Foreskin fibroblast (primary cell): Measurements from ENCODE around the gene TNRC6C.

DNA sequence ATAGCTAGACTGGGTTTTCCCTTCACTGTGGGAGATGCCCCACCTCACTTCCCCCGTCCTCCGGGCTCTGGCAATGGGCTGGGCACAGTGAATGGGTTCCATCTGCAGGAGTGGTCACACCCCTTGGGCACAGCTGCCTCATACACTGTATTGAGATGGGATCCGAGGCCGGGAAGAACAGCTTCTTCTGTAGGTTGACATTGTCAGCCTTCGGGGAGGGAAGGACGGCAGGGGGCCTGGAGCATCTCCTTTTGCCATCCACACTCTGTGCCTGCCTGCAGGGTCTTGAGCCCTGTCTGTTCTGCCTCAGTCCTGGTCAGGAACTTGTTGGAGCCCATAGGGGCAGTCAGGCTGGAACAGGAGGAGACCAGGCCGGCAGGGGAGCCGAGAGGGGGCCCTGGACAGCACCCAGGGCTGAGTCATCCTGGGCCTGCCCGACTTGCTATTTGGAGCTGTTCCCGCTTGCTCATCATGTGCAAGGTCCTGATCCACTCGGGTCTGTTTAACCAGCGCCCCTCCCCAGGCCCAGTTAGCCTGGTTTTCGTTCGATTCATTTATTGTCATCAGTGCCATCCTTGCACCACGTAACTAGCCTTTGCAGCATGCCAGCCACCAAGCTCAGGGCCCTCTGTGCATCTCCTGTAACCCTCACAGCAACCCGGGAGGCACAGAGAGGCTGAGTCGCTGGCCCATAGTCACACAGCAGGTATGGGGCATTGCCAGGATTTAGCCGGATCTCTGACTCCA lies 146.3 kb downstream of the SEPTIN9 start:
- RRBS: 27% methylated on average over 6 of the region's 18 CpGs

GRCh38 chr17:77433168-77434122 lies 152.1 kb downstream of the SEPTIN9 start:
- RRBS: no CpG with 5 or more reads among the region's 32 CpGs

- RRBS: 12% methylated on average over 5 of the region's 28 CpGs
These were observed 154.9 kb downstream of the SEPTIN9 start for GRCh38 chr17:77435944-77436779.

GRCh38 chr17:77450297-77451201 lies 169.2 kb downstream of the SEPTIN9 start:
- RRBS: no CpG with 5 or more reads among the region's 14 CpGs

- RRBS: 84% methylated on average over 6 of the region's 40 CpGs
These were observed 174.5 kb downstream of the SEPTIN9 start for GRCh38 chr17:77455477-77456583.

- RRBS: 93% methylated on average over 3 of the region's 17 CpGs
These were observed 175.9 kb downstream of the SEPTIN9 start for GRCh38 chr17:77457055-77457699.

- RRBS: 79% methylated on average over 6 of the region's 16 CpGs
These were observed 177.1 kb downstream of the SEPTIN9 start for GRCh38 chr17:77458269-77458899.

- RRBS: no CpG with 5 or more reads among the region's 12 CpGs
These were observed 273.8 kb downstream of the SEPTIN9 start for GRCh38 chr17:77555178-77555499.

GRCh38 chr17:77666366-77666792 lies 292.1 kb upstream of the TNRC6C start:
- RRBS: no CpG with 5 or more reads among the region's 8 CpGs

- RRBS: no CpG with 5 or more reads among the region's 17 CpGs
These were observed 174.5 kb upstream of the TNRC6C start for GRCh38 chr17:77783811-77784538.

DNA sequence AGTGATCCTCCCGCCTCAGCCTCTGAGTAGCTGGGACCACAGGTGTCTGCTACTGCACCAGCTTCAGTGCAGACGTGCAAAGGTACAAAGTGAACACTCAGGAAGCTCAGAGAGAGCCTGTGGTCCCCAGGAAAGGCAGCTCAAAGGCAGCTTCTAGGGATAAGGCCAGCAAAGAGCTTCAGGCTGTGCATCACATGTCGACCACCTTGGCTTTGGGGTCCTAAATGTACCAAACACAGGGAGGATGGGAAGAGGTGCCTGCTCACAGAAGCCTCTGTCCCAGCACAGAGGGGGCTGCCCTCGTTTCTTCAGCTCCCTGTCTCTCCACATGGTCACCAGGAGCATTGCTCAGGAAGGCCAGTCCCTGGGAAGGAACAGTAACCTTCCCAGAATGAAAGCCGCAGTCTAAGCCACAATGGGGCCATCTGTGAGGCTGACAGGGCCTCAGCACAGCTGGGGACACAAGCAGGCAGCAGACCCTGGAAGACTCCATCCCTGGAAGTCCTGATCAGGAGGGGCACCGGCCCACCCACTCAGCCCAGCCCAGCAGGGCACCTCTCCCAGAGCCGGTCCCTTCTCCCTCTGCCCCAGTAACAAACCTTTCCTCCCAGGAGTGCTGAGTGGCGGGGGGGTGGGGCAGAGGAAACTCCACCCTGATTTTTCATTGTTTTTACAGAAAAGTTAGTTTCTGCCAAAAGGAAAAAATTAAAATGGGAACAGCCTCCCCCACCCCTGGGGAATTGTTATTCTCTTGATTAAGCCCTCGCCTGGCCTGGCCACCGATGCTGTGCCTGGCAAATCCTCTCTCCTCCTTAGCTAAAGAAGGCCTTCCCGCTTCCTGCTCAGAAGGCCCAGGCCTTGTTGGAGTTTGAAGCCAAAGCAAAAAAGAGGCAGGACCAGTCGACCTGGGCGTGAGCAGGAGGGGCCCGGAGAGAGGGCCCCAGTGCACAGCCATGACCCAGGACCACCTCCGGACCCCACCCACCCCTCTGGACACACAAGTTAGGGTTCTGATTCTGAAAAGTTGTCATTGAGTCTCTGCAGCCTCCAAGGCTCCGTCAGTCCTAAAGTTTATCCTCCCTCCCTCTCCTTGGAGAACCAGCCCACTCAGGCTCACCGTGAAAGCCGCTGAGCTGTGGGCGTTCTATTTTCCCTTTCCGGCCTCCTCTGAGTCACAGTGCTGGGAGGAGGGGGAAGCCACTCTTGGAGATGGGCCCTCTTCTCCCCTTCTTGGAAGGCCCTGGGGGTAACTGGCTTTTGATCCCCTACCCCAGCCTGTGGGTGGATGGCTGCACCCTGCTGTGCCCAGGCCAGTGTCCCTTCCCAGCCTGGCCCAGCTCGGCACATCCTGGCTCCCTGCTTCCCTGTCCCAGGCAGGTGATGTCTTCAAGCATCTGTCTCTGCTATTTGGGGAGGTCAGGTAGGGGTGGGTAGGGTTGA lies 128.5 kb upstream of the TNRC6C start:
- RRBS: 21% methylated on average over 3 of the region's 21 CpGs

- RRBS: no CpG with 5 or more reads among the region's 6 CpGs
These were observed 79.0 kb upstream of the TNRC6C start for GRCh38 chr17:77879495-77879845.

DNA sequence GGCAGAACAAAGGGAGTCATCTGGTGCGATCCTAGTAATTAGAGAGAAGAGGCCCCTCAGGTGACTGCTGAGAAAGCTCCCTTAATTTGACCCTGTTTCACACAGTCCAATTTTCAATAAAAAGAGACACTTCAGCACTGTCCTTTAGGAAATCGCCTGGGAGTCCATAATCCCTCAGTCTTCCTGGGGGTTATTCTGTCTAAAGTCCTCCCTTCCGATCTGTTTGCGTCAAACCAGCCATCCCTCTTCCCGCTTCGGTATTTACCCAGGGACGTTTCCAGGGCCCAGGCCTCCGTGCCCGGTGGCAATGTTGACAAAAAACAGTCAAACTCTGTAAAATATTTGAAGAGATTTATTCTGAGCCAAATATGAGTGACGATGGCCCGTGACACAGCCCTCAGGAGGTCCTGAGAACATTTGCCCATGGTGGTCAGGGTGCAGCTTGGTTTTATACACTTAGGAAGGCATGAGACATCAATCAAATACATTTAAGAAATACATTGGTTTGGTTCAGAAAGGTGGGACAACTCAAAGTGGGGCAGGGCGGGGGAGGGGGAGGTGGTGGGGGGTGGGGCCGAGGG lies 23.2 kb upstream of the TNRC6C start:
- RRBS: no CpG with 5 or more reads among the region's 13 CpGs

- RRBS: 2% methylated on average over 90 of the region's 157 CpGs
These were observed at the start of gene TNRC6C for GRCh38 chr17:77958549-77959530. TNRC6C (plus strand) TSS chr17:77958703.

DNA sequence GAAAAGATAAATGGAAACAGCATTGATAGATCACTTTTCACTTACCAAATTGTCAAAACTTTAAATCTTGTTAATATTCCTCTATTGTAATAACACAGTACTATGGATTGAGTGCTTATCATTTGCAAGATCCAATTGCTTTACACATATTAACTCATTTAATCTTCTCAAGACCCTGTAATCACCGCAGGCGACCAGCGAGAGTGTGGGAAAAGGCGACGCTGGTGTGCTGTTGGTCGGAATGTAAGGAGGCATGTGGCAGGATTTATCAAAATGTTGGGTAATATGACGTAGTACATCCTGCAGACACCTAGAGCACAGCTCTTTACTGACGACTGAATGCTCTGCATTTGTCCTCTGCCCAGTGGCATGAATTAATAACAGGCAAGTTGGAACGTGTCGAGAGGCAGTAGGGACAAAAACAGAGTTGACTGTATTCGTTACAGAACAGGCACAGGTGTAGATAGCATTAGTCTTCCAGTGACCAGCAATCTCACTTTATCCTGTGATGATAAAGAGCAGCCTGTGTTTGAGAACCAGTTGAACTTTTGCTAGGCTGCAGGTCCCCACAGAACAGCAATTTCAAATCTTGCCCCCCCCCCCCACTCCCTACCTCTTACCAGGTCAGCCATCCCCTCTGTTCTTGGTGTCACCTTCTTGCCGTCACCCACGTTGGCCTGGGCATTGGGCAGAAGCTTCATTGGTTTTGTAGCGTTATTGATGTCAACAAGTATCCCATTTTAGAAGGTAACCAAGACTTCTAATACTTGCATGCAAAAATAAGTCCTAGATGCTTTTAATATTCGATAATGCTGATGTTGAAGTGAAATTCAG lies 80.4 kb downstream of the TNRC6C start:
- RRBS: no CpG with 5 or more reads among the region's 15 CpGs

DNA sequence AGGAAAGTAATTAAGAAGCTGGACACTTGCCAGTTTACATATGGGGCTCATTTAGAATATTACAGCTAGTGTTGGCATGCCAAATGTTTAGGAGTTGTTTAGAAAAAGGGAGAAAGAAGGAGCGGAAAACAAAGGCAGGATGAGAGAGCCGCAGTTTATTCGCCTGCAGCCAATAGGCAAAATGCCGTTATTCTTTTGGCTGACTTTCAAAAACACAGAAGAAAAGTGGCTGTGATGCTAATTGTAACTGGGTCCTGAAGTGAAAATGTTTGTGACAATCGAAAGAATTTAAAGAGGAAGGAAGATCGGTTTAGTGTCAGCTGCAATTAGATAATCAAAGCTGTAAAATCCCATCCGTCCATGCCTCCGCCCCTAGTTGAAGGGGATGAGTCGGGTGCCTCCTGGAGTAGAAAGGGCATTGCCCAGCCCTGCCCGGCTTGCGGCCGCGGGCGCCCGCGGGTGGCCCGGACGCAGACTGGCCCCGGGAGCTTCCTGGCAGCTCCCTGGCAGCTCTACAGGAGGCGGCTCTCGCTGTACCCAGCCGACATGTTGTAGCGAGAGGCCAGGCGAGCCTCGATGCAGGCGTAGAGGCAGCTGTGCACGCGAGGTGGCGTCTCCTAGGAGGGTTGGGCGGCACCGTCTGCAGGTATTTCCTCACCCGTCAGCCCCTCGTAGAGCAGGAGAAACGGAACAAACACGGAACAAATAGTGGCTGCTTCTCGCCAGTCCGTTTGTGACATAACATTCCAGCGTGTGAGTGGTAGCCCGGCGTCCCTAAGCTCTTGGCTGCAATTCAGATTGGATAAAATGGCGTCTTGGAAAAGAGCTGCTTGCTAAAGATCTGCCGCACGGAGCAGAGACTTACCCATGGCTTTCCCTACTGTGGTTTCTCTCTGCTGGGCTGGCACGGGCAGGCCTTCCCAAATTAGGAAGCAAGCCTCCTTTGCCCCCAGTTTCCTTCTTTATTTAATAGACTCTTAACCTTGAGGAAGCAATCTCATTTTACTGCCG lies 82.3 kb downstream of the TNRC6C start:
- RRBS: no CpG with 5 or more reads among the region's 45 CpGs

GRCh38 chr17:78050650-78051201 lies 77.8 kb downstream of the TMC6 start:
- RRBS: no CpG with 5 or more reads among the region's 9 CpGs

- RRBS: 67% methylated on average over 6 of the region's 19 CpGs
These were observed 15.6 kb downstream of the TMC6 start for GRCh38 chr17:78112828-78113392.

DNA sequence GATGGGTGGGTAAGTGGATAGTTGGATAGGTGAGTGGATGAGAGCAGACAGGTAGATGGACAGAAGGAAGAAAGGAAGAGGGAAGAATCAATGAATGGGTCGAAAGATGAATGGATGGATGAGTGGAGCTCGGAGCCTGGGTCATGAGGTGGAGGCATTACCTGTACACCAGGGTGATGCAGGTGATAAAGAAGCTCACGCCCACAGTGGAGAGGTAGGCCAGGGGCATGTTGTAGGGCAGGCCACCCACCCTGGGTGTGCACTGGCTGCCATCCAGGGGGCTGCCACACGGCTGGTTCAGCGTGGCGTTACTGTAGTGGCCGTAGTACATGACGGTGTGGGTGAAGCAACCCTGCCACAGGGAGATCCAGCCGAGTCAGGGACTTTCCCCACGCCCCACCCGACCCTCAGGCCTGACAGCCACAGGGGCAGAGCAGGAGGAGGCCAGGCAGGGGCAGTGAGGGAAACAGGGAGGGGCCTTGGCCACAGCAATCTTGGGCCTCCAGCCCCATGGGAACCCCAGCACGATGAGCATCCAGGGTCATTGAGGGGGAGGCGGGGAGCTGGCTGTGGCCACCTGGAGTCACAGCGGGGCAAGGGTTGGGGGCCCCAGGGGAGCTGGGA lies 4.6 kb downstream of the TMC6 start:
- RRBS: no CpG with 5 or more reads among the region's 14 CpGs

GRCh38 chr17:78171384-78171703 lies 3.0 kb downstream of the SYNGR2 start:
- RRBS: no CpG with 5 or more reads among the region's 9 CpGs